Renal cortical epithelial cell (primary cell): ENCODE measurements around the gene CPLANE2.

- RRBS = 8% methylated on average over 1 of the region's 28 CpGs
Observed at GRCh38 chr1:16073016-16073363, 461 bp downstream of the FAM131C start.

- RRBS = no CpG with 5 or more reads among the region's 19 CpGs
Observed at GRCh38 chr1:16124647-16125304, 31.1 kb downstream of the EPHA2 start.

- RRBS = no CpG with 5 or more reads among the region's 21 CpGs
Observed at GRCh38 chr1:16158668-16159471, 3.0 kb upstream of the EPHA2 start.

DNA sequence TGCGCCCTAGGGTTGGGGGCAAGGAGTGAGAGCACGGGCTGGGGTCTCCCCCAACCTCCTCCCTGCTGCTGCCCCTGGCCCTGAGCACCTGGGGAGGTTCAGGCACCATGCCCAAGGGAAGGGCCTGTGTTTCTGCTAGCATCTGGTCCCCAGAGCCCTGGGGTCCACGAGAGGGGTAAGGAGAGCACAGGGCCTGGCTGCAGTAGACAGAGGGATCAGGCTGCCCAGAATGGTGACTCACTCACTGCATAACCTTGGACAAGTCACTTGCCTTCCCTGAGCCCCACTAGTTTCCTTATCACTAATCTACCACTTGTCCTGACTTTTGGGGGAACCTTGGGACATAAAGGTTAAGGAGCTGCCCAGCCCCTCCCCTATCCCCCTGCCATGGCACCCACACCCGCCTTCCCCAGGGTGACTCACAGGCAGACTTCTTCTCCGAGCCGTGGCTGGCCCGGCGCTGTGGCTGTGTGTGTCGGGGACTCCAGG is 4.2 kb downstream of the ARHGEF19 start:
- RRBS = no CpG with 5 or more reads among the region's 9 CpGs

DNA sequence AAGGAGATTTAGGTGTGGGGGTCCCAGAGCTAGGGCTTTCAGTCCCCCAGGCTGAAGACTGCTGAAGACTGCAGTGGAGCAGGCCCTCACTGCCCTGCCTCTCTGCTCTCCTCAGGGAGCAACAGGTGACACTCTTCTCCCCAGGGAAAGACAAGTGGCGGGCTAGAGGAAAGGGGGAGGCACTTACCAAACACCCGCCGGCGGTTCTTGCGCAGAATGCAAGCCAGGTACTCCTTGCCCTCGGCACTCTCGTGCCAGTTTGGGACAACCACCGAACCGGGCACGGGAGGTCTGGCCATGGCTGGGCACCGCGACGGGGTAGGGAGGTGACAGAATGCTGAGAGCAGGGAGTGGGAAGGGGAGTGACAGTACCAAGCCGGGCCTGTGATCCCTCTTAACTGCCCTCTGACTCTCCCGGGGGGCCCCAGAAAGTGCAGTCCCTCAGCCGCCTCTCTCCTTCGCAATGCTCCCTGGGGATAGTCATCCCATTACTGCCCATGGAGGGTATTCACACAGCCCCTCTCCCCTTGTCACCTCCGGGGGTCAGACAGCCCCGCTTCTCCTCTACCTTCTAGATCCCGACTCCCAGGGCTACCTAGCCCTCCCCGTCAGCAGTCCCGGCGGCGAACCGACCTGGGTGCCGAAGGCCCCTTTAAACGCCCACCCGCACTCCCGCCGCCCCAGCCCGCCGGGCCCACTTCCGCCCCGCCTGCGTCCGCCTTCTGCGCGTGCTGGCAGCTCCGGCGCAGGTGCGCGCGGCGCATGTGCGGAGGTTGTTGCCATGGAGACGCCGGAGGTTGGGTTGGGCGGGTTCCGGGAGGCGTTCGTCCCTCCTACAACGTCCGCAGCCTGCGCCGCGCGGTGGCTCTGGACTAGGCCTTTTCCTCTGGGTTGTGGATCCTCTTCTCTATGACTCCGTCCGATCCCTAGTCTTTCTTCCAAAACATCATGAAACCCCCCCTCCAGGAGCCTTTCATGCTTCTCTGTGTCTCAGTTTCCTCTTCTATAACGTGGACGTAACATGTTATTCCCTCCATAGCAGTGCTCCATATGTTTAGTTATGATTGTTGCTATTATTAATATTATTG is at the start of gene CPLANE2:
Gene CPLANE2, minus strand, starts transcription at position 740 of the 1,088 bp plus-strand sequence.
- RRBS = 2% methylated on average over 40 of the region's 61 CpGs

- RRBS = no CpG with 5 or more reads among the region's 3 CpGs
Observed at GRCh38 chr1:16348968-16349512, 3.2 kb downstream of the FBXO42 start.

- RRBS = no CpG with 5 or more reads among the region's 9 CpGs
Observed at GRCh38 chr1:16371748-16372274, 4.8 kb downstream of the SZRD1 start.

DNA sequence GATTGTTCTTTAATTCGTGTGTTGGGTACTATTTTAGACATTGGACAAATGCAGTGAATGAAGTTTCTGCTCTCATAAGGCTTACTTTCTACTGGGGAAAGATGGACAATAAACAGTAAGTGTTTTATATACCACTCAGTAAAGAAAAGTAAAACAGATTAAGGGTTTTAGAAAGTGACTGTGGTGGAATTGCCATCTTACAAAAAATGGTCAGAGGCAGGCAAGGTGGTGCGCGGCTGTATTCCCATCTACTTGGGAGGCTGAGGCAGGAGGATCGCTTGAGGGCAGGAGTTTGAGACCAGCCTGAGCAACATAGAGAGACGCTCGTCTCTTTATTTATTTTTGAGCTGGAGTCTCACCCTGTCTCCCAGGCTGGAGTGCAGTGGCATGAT is 12.9 kb downstream of the SZRD1 start:
- RRBS = no CpG with 5 or more reads among the region's 6 CpGs

GRCh38 chr1:16498330-16498925 is 57.9 kb downstream of the NECAP2 start:
- RRBS = 3% methylated on average over 5 of the region's 42 CpGs

DNA sequence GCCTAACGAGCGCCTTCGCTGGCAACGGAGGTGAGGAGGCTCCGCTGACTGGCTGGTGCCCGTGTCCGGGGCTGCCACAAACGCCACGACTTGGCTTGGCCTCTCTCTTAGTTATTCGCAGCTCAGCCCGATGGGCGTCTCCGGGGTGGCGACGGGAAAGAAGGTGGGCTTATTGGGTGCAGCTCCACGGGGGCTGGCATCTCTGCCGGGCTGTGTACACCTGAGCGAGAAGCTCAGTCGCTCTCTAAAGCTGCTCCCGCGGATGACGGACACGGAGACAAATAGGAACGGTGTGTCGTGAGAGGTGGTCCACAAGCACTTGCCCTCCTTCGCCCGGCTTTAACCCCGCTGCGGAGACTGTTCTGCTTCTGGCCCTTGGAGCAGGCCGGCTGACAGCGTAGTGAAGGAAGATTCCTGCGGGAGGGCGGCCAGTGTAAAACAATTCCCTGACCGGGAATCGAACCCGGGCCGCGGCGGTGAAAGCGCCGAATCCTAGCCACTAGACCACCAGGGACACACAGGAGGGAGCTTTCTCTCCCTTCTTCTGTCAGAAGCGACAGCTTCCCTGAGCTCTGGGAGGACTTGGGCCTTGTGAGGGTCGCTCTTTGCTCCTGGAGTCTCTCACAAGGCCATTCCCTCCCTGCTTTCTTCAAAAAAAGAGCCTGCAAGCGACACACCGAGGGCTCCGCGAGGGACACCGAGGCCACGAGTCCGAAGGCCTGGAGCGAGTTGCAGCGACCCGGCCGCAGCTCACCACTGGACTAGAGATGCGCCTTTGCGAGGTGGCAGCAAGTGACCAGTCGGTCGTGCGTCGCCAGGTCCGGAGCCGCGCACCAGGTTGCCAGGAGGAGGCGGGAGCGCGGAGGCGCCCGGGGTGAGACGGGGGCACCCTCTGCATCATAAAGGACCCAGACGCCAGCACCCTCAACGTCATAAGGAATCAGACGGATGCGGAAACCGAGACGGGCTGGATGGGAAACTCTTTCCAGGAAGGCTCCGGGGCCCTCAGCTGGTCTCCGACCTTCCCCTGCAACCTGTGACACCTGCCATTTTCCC is 94.6 kb downstream of the NECAP2 start:
- RRBS = 36% methylated on average over 11 of the region's 77 CpGs

DNA sequence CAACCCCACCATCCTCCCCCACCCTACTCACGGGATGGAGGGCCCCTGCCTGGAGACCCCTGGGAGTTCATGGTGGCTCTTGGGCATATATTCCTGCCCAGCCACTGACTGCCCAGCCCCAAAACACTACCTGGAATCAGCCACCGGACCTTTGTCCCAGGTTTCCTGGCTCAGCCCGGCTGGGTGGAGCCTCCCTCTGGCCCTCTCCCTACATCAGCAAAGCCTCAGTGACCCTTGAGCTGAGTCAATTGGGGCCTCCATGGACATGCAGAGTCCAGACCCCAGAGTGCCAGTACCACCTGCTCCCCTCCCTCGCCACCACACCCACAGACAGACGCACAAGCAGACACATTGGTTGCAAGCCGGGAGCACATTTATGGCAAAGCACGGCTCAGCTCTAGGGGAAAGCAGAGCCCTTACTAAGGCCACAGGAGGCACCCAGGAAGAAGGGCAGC is 224.6 kb upstream of the CROCC start:
- RRBS = no CpG with 5 or more reads among the region's 7 CpGs

GRCh38 chr1:16764098-16764585 is 157.6 kb upstream of the CROCC start:
- RRBS = 20% methylated on average over 1 of the region's 7 CpGs

DNA sequence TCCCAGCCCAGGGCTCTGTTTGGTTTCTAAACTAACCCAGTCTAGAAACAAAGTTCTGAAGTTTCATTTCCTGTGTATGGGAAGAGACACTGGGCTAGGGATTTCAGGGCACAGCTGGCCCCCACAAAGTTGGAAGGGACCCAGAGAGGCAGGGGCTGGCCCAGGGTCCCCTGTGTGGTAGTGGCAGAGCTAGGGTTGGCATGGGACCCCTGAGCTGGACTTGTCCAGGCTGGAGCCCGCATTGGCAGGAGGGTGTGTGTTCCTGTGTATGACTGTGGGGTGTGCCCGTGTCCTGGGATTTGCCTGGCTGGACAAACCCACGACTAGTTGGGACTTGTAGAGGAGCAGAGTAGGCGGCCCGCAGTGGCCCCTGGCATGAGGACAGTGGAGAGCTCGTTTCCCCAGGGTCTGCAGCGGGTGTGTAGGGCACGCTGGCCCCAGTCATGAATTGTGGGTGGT is 3.7 kb downstream of the CROCC start:
- RRBS = no CpG with 5 or more reads among the region's 8 CpGs

- RRBS = no CpG with 5 or more reads among the region's 43 CpGs
Observed at GRCh38 chr1:16938561-16939282, 17.0 kb downstream of the CROCC start.

DNA sequence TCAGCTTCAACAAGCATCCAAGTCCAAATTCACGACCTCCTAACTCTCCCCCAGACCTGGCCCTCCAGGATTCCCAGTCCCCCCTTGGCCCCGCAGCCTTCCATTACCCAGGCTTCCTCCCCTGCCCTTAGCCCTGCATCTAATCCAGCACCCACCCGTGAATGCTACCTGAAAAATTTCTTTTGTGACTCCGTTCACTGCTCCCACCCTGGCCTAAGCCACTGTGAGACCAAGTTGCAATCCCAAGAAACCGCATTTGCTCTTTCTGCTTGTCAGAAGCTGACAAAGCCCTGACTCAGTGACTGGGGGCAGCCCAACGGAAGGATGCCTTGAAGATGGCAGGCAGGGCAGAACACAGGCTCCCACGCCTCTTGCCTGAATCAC is 918 bp upstream of the MFAP2 start:
- RRBS = no CpG with 5 or more reads among the region's 7 CpGs

GRCh38 chr1:17192259-17193057 is 12.5 kb upstream of the PADI1 start:
- RRBS = no CpG with 5 or more reads among the region's 12 CpGs

DNA sequence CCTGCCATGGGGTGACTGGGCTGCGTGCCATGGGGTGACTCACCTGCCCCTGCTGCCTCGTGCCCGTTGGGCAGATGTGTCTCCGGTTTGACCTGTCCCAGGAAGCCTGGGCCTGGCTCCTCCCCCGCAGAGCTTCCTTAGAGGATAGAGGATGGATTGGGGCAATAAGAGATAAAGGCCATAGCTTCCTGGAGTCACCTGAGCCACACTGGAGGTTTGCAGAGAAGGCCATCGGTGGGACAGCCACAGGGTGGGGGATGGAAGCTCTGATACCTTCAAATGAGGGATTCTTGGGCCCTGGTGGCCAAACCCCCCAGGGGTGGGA is 1.8 kb downstream of the PADI3 start:
- RRBS = no CpG with 5 or more reads among the region's 6 CpGs

DNA sequence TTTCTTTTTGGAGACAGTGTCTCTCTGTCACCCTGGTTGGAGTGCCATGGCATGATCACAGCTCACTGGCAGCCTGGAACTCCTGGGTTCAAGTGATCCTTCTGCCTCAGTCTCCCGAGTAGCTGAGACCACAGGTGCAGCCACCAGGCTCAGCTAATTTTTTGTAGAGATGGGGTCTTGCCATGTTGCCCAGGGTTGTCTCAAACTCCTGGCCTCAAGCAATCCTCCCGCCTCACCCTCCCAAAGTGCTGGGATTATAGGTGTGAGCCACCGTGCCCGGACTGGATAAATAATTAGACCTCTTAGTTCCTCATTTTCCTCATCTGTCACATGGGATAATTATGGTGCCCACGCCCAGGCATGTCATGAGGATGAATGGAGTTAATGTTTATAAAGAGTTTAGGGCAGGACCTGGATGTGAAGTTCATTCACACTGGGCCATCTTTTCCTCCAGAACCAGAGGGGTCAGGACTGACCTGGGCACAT is 23.7 kb downstream of the PADI3 start:
- RRBS = no CpG with 5 or more reads among the region's 5 CpGs

DNA sequence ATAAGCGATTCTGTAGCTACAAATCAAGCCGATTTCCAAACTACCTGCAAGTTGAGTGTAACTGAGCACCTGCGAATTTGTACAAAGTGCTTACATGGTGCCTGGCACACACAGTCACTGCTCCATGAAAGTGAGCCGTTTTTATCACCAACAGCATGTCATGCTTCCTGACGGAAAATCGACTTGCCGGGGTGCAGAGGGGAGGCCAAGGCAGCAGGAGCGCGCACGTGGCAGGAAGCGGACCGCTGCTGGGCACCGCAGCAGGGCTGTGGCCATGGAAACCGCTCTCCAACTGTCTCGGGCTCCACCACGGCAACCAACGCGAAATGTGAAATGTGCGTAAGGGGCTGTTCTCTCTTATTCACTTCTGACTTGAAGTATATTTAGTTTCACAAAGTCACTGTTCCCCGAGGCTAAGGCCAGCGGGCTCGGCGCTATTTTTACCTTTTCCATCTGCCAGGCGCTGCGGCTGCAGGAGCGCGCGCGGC is 19.9 kb downstream of the RCC2 start:
- RRBS = no CpG with 5 or more reads among the region's 29 CpGs

GRCh38 chr1:17436745-17437141 is 2.7 kb downstream of the RCC2 start:
- RRBS = no CpG with 5 or more reads among the region's 7 CpGs